Bronchial epithelial cell (primary cell): ENCODE data around the genes PCDHA1, PCDHA3, PCDHA11 and PCDHAC2.

GRCh38 chr5:139760554-139761251 lies 34.9 kb upstream of the PSD2 start:
- RRBS, 2 experiments = no CpG with 5 or more reads among the region's 5 CpGs

- RRBS, 2 experiments = no CpG with 5 or more reads among the region's 14 CpGs
Measured at GRCh38 chr5:140000085-140000888, 42.8 kb downstream of the NRG2 start.

DNA sequence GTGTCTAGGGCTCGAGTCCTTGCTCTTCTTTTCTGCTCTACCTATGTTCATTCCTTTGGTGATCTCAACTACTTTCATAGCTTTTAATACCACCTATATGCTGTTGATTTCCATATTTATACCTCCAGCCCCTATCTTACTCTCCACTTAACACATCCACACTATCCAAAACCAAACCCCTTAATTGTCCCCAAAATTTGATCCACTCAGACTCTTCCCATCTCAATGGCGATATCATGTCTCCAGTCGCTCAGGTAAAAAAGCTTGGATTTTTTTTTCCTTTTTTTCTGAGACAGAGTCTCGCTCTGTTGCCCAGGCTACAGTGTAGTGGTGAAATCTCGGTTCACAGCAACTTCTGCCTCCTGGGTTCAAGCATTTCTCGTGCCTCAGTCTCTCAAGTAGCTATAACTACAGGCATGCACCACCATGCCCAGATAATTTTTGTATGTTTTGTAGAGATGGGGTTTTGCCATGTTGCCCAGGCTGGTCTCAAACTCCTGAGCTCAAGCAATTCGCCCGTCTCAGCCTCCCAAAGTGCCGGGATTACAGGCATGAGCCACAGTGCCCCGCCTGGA lies 29.0 kb downstream of the NRG2 start:
- RRBS, 2 experiments = no CpG with 5 or more reads among the region's 10 CpGs

GRCh38 chr5:140039608-140040096 lies 3.4 kb downstream of the NRG2 start:
- RRBS, 2 experiments = no CpG with 5 or more reads among the region's 3 CpGs

DNA sequence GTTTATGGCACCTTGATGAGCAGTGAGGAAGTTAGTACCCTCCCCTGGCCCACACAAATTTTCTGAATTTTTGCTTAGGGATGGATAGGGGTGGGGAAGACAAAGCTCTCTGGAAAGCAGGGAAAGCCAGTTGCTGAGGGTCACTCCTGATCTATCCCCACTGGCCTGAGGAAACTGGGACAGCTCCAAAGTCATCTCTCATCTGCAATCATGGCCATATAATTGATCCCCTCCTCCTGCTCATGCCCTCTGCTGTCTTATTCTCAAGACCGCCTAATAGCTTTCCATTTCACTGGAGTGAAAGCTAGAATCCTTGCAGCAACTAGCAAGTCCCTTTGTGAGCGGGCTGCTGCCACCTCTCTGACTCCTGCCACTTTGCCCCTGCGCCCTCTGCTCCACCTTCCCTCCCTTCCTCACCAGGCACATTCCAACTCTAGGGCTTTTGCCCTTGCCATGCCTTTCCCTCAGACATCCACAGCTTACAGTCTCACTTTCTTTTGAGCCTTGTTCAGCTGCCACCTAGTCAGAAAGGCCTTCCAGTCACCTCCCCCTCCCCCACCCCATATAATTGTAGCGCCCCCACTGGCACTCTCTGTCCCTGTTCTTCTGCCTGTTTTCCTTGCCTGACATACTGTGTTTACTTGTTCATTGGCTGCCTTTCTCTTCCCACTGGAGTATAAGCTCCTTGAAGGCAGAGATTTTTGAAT lies 30.8 kb downstream of the CYSTM1 start:
- RRBS, 2 experiments = no CpG with 5 or more reads among the region's 4 CpGs

- RRBS, 2 experiments = no CpG with 5 or more reads among the region's 2 CpGs
Measured at GRCh38 chr5:140219641-140220063, 44.7 kb downstream of the CYSTM1 start.

DNA sequence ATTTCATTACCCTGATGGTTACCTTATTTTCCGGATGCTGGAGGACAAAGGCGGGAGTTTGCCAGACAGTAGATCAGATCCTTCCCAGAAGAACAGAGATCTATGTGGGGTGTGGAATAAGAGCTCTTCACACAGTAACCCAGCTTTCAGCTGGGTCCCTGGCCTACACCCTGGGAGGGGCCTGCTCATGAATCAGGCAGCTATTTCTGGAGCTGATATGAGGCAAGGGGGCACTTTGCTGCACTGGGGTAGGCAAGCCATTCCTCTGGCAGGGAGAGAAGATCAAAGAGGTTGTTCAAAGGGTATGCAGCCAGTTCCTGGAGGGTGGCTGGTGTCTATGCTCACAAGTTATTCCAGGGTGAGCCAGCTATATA lies 48.6 kb downstream of the CYSTM1 start:
- RRBS, 2 experiments = no CpG with 5 or more reads among the region's 2 CpGs

- RRBS, 2 experiments = no CpG with 5 or more reads among the region's 6 CpGs
Measured at GRCh38 chr5:140254007-140254527, 48.8 kb downstream of the PFDN1 start.

DNA sequence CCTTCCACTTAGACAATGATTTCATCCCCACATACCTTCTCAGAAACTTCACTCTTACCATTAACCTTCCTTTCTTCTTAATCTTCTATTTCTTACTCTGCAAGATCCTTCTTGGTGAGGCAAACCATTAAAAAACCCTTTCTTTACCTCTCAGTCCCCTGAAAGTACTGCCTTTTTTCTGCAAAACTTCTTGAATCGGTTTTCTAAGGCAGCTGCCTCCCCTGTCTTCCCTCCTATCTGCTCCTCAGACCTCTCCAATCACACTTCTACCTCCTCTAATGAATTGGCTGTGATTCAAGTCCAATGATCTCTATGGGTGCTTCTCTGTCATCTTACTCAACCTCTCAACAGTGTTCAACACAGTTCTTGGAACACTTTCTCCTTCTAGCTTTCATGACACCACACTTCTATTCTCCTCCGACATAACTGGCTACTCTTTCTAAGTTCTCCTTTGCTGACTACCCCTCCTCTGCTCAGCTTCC lies 47.2 kb downstream of the PFDN1 start:
- RRBS, 2 experiments = no CpG with 5 or more reads among the region's 2 CpGs

GRCh38 chr5:140256152-140256831 lies 46.6 kb downstream of the PFDN1 start:
- RRBS, 2 experiments = no CpG with 5 or more reads among the region's 4 CpGs

DNA sequence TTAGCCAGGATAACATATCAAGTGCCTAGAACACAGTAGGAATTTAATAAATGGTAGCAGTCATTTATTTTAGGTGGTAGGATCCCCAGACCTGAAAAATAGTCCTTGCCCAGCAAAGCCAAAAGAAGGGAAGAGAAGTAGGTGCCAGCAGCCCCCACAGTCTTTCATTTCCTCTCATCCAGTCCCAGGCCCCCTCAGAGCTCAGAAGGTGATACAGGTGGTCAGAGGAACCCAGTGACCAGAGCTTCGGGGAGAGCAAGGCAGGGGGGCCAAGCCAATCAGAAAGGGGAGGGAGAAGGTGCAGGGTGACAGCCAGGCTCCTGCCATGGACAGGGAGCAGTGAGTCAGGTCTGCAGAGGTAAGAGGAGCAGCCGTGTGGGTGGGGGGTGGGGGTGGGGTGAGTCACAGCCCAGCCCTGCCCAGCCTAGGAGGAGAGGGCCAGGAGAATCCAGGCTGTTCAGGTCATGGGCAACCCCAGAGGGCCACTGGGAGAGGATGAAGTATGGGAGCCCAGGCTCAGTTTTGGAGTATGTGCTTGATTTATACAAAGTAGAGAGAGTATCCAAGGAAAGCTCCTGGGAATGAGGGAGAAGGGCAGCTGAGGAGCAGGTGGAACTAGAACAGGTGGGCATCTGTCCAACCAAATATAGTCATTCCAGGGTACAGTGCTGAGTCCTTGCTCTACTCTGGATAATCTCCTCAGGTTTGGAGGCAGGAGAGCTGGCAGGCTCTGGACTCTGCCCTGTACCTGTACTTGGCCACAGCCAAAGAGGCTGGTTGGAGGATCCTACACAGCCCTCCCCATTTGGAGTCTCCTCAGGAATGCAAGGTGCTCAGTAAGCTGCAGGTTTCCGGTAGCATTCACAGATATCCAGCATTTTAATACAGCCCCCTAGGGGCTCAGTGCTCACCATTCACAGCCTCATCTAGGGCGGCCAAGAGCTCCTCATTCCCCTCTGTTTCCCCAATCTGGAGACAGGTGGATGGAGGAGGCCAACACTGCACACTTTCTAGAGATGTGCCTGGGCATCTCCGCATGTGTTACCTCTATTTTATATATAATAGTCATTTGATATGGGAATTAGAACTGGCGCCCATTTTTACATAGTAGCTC lies 1.6 kb downstream of the HBEGF start:
- RRBS, 2 experiments = no CpG with 5 or more reads among the region's 6 CpGs

DNA sequence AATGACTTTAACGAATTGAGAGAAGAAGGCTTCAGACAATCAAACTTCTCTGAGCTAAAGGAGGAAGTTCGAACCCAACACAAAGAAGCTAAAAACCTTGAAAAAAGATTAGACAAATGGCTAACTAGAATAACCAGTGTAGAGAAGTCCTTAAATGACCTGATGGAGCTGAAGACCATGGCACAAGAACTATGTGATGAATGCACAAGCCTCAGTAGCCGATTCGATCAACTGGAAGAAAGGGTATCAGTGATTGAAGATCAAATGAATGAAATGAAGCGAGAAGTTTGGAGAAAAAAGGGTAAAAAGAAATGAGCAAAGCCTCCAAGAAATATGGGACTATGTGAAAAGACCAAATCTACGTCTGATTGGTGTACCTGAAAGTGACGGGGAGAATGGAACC lies 51.2 kb downstream of the ANKHD1 start:
- RRBS, 2 experiments = no CpG with 5 or more reads among the region's 7 CpGs

GRCh38 chr5:140565188-140565646 lies 589 bp downstream of the SLC35A4 start:
- RRBS, 2 experiments = no CpG with 5 or more reads among the region's 5 CpGs

DNA sequence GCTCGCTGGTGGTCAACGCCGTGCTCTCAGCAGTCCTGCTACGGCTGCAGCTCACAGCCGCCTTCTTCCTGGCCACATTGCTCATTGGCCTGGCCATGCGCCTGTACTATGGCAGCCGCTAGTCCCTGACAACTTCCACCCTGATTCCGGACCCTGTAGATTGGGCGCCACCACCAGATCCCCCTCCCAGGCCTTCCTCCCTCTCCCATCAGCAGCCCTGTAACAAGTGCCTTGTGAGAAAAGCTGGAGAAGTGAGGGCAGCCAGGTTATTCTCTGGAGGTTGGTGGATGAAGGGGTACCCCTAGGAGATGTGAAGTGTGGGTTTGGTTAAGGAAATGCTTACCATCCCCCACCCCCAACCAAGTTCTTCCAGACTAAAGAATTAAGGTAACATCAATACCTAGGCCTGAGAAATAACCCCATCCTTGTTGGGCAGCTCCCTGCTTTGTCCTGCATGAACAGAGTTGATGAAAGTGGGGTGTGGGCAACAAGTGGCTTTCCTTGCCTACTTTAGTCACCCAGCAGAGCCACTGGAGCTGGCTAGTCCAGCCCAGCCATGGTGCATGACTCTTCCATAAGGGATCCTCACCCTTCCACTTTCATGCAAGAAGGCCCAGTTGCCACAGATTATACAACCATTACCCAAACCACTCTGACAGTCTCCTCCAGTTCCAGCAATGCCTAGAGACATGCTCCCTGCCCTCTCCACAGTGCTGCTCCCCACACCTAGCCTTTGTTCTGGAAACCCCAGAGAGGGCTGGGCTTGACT lies 3.6 kb downstream of the SLC35A4 start:
- RRBS, 2 experiments = no CpG with 5 or more reads among the region's 9 CpGs

DNA sequence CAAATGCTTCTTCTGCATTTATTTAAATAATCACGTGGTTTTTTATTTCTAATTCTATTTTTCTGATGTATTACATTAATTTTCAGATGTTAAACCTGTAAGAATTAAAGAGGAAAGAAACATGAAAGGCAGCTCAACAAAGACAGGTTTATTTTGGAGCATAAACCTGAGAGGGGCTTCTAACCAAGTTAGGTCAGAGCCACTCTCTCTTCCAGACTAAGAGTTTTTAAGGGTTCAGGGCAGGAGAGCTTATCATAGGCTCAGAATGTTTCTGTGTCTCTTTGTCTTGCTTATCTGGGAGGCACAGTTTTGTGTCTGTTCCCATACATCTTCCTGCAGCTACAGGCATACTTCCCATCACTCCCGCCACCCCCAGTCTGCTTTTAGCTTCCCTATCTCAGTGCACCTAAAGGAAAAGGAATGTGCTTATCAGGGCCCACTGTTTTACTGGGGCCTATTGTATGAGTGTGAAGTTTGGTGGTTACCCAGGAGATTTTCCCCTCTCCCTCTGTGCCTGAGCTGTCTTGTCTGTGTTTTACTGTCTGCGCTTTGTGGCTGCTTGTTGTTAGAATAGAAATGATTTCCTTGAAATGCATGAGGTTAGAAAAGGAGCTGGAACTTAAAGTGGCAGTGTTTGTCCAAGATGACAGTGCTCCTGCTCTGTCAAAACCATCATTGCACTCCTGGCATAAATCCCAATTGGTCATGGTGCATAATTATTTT lies 21.9 kb downstream of the CD14 start:
- RRBS, 2 experiments = no CpG with 5 or more reads among the region's 3 CpGs

GRCh38 chr5:140785943-140786415 lies at the start of gene PCDHA1:
PCDHA1 (plus strand) TSS chr5:140786140.
- RRBS, 2 experiments = 12 to 17% methylated on average over 2 of the region's 11 CpGs

GRCh38 chr5:140800744-140801761 lies at the start of gene PCDHA3:
PCDHA3 (plus strand) TSS chr5:140801057.
- RRBS, 2 experiments = no CpG with 5 or more reads among the region's 43 CpGs

GRCh38 chr5:140857715-140858145 lies 2.0 kb downstream of the PCDHA10 start:
- RRBS, 2 experiments = no CpG with 5 or more reads among the region's 49 CpGs

- RRBS, 2 experiments = no CpG with 5 or more reads among the region's 47 CpGs
Measured at GRCh38 chr5:140868696-140869820, at the start of gene PCDHA11. PCDHA11 (plus strand) TSS chr5:140868957.

DNA sequence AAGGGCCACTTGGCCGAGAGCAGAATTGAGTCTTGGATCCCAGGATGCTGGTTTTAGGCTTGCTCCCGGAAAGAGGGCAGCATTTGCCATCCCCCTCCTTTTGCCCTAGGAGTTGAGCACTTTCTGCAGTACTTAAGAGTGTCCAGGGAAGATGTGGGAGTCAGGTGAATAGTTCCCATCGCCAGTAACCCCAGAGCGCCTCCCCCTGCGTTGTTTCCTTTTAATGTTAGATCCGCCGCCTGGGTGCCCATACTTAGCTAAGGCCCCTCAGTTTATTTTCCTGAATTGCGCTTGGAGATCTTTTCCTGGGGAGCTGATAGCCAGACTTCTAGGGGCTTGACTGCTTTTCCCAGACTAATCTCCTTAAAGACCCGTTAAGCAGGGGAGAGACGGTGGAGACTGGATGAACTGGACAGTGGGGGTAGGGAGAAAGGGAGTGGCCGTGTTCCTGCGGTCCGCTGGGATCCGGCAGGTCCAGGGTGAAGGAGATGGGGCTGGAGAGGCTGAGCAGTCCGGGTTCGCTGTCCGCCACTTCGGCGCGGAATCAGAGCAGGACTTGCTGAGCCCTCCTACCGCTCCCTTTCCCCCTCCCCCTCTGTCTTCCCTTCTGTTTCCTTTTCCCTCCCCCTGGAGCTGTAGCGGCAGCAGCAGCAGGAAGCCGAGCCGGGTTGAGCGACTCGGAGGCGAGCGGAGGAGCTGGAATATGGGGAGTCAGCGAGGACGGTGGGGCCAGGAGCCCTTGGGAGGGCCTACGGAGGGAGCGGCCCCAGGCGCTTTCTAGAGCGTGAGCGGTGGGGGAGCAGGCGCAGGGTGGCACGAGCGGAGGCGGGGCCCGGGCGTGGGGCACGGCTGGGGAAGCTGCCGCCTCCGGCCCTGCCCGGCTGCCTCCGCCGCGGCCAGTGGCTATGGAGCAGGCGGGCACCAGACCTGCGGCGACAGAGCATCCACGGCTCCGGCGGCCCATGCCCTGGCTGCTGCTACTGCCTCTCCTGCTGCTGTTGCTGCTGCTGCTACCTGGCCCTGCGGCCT lies at the start of gene PCDHAC2:
Gene PCDHAC2 (plus strand): TSS at position 615 of the 1,029 bp plus-strand sequence.
- RRBS, 2 experiments = 1 to 2% methylated on average over 13 to 15 of the region's 55 CpGs